HEK293 (cell line): Measurements from ENCODE around the genes MFF, SCYGR3 and SLC19A3.

GRCh38 chr2:226478262-226478946 lies 321.2 kb downstream of the IRS1 start:
- PRO-cap = no peak
- RRBS, 2 experiments = no CpG with 5 or more reads among the region's 4 CpGs

- PRO-cap = no peak
- RRBS, 2 experiments = no CpG with 5 or more reads among the region's 4 CpGs
These were observed 275.2 kb downstream of the IRS1 start for GRCh38 chr2:226524289-226524952.

DNA sequence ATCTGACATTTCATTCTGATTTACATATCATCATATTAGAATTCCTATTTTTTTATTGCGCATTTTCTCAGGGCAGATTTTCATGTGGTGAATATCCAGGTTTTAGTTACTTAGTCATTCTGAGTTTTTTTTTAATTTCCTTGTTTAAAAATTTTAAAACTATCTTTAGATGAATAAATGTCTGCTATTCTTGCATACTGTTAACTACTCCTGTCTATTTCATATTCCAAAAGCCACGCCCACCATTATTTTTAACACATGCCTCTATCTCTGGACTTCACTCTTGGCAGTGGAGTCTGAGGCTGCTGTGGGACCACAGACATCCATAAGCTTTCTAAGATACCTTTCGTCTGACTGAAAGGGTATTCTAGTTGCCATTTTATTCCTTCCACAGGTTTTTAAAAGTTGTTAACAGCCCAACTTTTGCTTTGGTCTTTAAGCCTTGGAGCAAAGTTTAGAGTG lies 164.4 kb downstream of the IRS1 start:
- PRO-cap = no peak
- RRBS, 2 experiments = no CpG with 5 or more reads among the region's 3 CpGs

- PRO-cap = no peak
- RRBS, 2 experiments = no CpG with 5 or more reads among the region's 7 CpGs
These were observed 78.0 kb downstream of the IRS1 start for GRCh38 chr2:226721468-226722082.

DNA sequence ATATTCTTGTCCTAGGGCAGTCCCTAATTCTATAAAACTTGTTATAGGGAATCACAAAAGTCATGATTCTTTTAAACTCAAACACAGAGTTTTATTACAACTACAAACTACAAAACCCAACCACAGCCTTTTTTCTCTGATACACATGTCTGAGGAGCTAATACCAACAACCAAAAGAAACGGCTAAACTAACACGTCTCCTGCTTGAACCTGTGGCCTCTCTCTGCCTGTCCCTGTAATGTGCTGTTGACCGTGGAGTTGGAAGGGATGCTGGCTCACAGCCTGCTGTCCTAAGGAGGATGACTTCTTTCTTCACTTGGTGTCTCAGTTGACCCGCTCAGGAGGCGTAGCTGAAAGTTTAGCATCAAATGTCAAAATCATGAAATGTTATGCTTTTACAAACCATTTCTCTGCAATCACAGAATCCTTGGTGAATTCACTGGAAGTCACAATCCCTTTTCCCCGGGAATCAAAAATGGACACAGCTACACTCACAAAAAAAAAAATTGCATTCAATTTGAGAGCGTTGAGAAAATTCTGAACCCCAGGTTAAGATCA lies 74.5 kb downstream of the IRS1 start:
- PRO-cap = no peak
- RRBS, 2 experiments = no CpG with 5 or more reads among the region's 7 CpGs

- PRO-cap = no peak
- RRBS, 2 experiments = no CpG with 5 or more reads among the region's 3 CpGs
These were observed 74.1 kb downstream of the IRS1 start for GRCh38 chr2:226725579-226725810.

DNA sequence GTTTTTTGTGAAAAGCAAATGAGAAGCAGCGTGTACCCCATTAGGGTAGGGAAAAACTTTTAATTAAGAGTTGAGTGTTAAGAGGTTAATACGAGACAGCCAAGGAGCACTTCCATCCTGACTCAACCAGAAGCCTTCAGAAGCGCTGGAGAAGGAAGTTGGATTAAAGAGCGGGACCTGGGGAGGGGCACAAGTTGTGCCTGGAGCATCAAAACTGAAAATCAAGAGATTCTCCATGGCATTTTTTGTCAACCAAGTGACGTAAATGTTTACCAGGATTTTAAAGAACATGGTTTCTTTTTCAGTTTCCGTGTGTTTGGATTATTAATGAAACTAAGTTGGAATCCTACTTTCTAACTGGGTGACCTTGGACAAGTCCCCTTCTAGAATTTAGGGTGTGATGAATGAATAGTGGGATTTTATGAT lies 73.4 kb downstream of the IRS1 start:
- PRO-cap = no peak
- RRBS, 2 experiments = no CpG with 5 or more reads among the region's 6 CpGs

- PRO-cap = no peak
- RRBS, 2 experiments = 93 to 100% methylated on average over 1 of the region's 18 CpGs
These were observed 3.6 kb downstream of the IRS1 start for GRCh38 chr2:226796002-226796517.

- PRO-cap = no peak
- RRBS, 2 experiments = 95 to 96% methylated on average over 15 of the region's 35 CpGs
These were observed 1.6 kb upstream of the IRS1 start for GRCh38 chr2:226800922-226801971.

DNA sequence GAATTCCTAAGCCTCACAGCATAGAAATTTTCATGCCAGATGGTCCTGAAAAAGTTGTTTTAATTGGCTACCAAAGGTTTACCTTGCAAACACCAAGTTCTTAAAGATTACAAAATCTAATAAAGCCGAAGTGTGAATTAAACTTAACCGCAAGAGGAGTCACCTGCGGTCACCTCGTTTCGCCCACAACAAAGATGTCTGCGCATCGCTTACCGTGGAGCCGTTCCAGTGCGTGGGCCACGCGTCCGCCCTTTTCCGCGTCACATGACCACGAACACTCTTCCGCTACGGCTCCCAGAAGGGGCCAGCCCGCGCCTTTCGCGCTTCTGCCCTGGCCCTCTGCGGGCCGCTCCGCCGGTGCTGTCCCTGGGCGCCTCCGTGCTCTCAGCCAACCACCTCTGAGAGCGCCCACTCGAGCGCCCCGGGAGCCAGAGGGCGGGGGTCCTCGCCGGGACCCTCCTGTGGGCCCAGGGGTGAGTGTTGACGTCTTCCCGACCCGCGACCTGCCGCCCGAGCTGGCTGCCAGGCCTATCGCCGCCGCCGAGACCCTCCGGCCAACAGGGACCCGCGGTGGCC lies at the start of gene MFF:
MFF (plus strand) TSS at position 297 of the 576 bp plus-strand sequence.
- PRO-cap = bidirectional peak, plus-strand start at position 333 of the sequence, minus-strand start at position 196 of the sequence
- RRBS, 2 experiments = under 1% methylated on average over 10 of the region's 48 CpGs

- PRO-cap = no peak
- RRBS, 2 experiments = no CpG with 5 or more reads among the region's 6 CpGs
These were observed 1.6 kb upstream of the TM4SF20 start for GRCh38 chr2:227380754-227381081.

GRCh38 chr2:227451204-227451719 lies 20.7 kb upstream of the AGFG1 start:
- PRO-cap = no peak
- RRBS, 2 experiments = no CpG with 5 or more reads among the region's 4 CpGs

- PRO-cap = no peak
- RRBS, 2 experiments = no CpG with 5 or more reads among the region's 3 CpGs
These were observed at the start of gene SCYGR3 for GRCh38 chr2:227614767-227615021. Gene SCYGR3, minus strand, starts transcription at chr2:227614840.

- PRO-cap = bidirectional peak, plus-strand start at chr2:227718089, minus-strand start at chr2:227718028
- RRBS, 2 experiments = 39 to 56% methylated on average over 6 to 7 of the region's 44 CpGs
These were observed at the start of gene SLC19A3 for GRCh38 chr2:227717538-227718683. Gene SLC19A3, minus strand, starts transcription at chr2:227718028.

DNA sequence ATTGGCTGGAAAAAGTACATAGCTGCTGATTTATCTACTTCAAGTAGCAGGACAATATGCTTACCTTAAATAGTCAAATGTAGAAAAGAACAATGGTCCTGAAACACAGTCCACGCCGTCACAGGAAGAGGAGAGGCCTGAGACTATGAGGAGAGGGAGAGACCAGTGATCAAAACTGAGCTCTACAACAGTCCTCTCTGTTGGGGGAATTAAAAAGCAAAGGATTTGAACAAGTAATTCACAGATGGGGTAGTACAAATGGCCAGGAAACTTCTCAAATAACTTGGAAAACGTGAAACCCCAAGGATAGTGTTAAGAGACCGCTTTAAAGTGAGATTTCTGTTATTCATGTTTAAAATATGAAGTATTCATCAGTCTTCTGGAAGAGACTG lies 20.1 kb downstream of the SCYGR8 start:
- PRO-cap = no peak
- RRBS, 2 experiments = no CpG with 5 or more reads among the region's 4 CpGs

DNA sequence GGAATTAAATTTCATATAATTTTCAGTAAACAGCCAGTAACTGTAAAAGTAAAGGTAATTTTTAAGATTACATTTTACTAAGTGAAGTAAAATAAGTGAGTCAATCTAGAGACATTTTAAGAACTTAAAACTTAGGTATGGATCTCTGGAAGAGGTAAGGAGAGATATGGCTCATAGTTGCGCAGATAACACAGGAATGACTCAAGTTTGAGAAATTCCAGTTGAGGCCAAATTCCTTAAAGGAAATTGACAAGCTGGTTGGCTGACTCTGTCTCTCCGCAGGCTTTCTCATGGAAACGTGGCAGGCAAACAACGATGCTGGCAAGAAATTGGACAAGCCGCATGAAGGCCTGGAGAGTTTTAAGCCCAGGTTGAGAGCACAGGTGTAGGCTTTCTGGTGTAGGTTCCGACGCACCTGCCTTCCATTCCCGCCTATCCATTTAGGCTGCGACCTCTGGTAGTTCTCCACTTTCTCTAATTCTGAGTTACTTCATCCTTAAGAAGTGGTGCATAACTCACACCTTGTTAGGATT lies 698 bp upstream of the DAW1 start:
- PRO-cap = no peak
- RRBS, 2 experiments = no CpG with 5 or more reads among the region's 9 CpGs

GRCh38 chr2:228771108-228771734 lies 499.9 kb downstream of the PID1 start:
- PRO-cap = no peak
- RRBS, 2 experiments = no CpG with 5 or more reads among the region's 6 CpGs

- PRO-cap = no peak
- RRBS, 2 experiments = no CpG with 5 or more reads among the region's 2 CpGs
These were observed 235.6 kb downstream of the PID1 start for GRCh38 chr2:229035331-229035944.

GRCh38 chr2:229183616-229183938 lies 87.5 kb downstream of the PID1 start:
- PRO-cap = no peak
- RRBS, 2 experiments = no CpG with 5 or more reads among the region's 1 CpG

DNA sequence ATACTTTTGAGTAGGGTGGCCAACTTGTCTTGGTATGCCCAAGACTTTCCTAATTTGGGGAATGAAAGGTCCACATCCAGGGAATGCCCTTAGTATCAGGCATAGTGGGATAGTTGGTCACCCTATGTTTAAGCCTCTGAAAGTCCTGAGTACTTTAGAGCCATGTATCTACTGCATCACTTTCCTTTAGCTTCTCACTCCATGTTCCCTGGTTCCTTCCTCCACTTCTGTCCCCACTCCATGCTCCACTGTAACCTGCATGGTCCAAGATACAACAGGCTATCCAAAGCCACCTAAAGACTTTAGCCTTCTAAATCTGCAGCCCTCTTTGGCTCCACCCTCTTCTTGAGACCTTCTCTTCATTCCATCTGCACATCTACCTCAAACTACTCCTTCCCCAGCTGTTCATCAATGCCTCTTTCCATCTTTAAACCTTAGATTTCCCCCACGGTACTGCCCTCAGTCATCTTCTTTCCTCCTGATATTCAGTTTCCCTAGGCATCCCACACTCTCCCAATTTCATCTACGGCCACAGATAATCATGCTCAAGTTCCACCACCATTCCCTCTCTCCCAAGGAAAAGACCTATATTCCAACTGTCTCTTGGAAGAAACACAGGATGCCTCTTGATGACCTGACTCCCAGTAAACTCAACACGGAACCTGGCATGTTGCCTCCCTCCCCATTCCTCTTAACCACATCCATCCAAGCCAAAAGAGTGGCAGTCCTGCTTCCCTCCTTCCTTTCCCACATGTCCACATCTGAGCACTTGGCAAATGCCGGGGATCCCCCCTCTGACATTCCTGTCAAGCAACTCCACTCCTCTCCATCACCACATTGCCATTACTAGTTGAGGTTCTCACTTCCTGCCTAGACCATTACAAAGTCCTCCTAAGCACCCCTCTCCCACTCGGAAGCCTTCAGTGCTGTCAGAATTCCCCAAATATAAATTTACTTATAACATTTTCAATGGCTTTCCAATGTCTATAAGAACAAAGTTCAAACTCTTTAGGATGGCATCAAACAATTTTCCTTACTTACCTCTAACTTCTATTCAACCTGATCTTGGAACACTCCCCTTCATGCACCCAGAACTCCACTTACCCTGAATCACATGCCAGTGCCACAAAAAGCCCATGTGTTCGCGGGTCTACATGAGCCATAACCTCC lies 49.6 kb downstream of the PID1 start:
- PRO-cap = no peak
- RRBS, 2 experiments = no CpG with 5 or more reads among the region's 7 CpGs